AG09309 (cell line): ENCODE data around the gene PDLIM5.

DNA sequence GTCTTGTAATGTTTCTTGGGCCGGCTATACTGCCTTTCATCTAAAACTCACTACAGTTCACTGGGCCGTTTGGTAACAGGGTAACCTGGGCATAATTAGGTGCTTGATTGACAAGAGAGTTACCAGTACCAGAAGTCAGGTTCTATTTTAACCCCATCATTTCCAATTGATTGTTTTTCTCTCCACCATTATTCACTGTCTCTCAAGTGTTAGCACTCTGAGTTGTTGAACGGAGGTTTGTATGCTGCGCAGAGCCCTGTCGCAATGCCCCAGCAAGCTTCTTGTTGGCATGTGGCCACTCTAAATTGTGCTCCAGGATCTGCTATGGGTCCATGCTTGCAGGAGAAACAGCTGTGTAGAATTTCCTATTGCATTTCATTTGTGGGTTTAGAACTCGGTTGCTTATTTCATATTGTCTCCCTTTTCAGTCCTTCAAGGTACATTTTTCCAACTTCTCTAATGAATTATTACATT, 98.2 kb downstream of the KLHL8 start:
- RRBS = no CpG with 5 or more reads among the region's 6 CpGs

GRCh38 chr4:87523420-87523743, 5.8 kb downstream of the SPARCL1 start:
- RRBS = no CpG with 5 or more reads among the region's 4 CpGs

DNA sequence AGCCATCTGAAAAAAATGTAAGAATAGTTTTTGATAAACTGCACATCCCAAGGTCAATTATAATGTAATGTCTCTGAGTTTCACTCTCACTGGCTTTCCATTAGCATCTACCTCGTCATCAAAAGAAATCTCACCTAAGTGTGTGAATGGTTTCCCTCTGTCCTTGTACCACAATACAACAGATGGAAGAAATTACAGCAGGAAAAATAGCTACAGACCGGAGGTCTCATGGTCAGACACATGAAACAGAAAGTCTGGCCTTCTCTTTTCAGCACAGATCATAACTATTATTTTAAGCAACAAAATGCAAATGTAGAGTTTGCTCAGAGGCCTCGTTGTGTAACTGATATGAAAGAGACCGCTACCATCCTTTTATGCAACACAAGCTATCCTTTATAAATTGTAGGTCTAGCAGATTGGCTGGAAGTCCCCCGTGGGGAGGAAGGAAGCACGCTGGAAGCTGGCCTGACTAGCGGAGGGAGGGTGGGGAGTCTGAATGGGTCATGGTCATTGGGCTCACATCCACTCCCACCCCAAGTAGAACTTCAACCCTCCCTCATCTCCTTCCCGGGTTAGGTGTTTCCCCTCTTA, 27.6 kb downstream of the DMP1 start:
- RRBS = no CpG with 5 or more reads among the region's 8 CpGs

DNA sequence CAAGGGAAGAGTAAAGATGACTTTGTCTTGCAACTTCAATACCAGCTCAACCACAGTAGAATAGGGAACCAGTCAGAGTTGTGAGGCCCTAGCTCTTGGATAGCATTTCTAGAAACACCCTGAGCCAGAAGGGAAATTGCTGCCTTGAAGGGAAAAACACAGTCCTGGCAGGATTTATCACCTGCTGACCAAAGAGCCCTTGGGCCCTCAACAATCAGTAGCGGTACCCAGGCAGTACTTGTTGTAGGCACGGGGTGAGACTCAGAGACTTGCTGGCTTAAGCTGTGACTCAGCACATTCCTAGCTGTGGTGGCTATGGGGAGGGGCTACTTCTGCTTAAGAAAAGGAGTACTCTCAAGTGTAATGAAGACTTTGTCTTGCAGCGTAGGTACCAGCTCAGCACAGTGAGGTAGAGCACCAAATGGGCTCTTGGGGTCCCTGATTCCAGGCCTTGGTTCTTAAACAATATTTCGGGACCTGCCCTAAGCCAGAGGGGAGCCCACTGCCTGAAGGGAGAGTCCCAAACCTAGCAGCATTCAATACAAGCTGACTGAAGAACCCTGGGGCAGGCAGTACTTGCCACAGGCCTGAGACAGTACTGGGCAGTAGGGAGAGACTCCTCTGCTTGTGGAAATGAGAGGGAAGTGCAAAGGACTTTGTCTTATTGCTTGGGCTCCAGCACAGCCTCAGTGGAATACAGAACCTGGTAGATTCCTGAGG, 19.9 kb upstream of the ABCG2 start:
- RRBS = no CpG with 5 or more reads among the region's 4 CpGs

DNA sequence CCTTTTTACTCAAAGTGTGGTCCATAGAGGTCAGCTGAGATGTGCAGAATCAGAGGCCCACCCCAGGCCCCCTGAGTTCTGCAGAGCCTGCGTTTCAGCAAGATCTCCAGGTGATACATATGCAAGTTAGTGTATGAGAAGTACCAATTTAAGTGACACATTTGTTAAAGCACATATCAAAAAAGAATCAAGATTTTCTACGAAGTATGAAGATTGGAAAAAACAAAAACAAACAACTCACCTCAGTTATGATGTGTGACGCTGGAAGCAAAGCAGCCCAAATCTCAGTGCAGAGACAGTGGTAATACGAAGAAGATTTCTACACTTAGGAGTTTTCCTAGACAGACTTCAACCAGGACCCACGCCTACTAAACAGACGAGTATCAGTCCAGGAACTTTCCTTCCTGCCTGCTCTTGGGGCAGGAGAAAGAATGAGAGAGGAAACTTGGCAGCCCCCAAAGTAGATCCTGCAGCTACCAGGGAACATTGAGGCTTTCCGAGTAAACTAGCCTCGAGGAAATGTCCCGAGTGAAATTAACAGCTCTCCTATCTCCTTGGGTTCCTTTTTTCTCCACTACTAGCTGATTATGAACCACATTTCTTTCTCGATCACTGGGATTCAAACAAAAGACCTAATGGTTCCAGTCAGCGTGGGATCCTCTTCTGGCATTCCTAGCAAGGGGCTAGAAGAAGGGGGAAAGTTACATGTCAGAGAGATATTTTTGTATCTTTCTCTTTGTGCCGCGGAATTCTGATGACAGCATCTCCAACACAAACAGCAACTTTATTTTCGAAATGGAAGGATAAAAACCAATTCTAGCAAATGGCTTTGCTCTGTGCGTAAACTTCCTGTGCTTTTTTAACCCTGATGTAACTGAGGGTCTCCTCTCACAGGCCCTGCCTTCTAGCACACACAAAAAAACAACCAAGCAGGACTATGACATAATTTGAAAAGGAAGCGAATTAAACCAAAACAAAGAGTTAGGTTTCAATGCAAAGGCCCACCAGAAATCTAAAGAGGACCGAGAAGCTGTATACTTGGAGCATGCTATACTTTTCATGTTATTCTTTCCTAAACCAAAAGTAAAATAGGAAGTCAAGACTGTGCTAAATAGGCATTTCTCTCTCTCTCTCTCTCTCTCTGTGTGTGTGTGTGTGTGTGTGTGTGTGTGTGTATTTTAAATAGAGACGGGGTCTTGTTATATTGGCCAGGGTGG, 53.2 kb downstream of the PPM1K start:
- RRBS = no CpG with 5 or more reads among the region's 18 CpGs

GRCh38 chr4:88727542-88728289, 30.1 kb upstream of the NAP1L5 start:
- RRBS = no CpG with 5 or more reads among the region's 12 CpGs

DNA sequence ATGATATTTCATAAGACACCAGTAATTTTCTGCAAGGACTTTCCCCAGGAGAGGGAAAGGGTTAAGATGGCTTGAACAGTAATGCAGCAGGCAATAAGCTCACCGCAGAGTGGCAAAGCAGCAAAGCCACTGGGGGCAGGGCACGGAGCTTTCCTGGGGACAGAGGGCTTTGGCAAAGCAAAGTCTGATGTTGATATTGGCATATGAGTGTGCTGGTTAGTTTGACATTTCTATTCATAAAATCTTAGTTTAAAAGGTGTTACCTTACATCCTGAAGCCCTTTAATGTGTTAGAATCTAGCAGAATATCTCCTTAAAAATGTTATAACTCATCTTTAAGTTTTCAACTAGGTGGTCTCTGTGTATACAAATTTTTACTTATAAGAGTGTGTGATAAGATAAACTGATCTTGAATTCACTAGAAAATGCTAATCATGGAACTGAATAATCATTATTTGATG, 55.2 kb upstream of the NAP1L5 start:
- RRBS = no CpG with 5 or more reads among the region's 2 CpGs

DNA sequence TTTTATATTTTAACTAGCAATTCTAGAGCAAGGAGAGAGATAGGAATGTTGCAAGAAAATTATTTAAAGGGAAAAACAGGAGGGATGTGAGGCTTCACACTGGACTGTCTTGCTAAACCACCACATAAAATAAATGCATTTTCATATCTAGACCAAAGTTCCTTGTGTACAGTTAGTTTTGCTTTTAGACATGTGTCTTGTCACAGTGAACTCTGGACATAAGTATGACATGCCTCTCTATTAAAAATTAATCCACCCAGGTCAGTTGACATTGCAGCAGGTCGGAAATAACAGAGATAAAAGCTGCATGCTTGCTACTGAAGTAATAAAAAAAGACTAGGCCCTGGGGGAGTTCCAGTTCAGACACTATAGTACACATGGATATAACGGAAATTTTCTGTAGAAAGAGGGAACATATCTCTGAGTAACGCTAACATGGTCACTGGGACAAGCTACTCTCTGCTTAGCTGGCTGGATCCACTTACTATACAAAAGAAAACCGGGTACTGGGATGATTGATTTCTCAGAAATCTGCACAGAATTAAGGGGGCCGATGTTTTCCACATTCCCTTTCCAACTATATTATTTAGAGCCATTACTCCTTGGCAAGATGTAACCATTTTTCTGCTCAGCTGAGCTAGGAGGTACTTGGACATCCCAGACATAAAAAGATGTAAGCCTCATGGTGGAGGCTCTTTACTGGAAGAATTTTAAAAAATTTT, 56.5 kb upstream of the NAP1L5 start:
- RRBS = no CpG with 5 or more reads among the region's 5 CpGs

- RRBS = 82% methylated on average over 1 of the region's 7 CpGs
Observed at GRCh38 chr4:89157496-89158197, 46.3 kb downstream of the TIGD2 start.

GRCh38 chr4:89838051-89838607, 1.2 kb upstream of the SNCA start:
- RRBS = no CpG with 5 or more reads among the region's 9 CpGs

- RRBS = no CpG with 5 or more reads among the region's 9 CpGs
Observed at GRCh38 chr4:89889231-89889712, 5.4 kb upstream of the MMRN1 start.

DNA sequence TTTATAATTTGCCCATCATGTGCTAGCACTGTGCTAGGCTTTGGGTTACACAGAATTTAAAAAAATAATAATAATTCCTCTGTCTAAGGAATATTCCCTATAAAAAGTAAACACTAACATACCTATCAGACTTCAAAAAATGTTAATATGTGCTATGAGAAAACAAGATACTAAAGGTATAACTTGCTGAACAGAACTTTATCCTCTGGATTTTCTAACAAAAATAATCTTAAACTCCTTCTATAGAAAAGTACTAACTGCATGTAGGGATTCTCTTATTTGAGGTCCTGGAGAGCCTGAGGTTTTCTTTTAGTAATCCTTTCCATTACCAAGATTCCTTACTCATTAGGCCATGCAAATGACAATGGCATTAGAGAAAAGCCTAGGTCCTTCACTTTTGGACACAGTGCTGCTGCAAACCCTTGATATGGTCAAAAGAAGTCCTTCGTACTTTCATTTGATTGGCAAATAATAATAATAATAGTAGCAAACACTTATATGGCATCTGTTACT, 3.1 kb downstream of the MMRN1 start:
- RRBS = no CpG with 5 or more reads among the region's 1 CpG

- RRBS = no CpG with 5 or more reads among the region's 3 CpGs
Observed at GRCh38 chr4:91896520-91896719, 407.3 kb upstream of the GRID2 start.

DNA sequence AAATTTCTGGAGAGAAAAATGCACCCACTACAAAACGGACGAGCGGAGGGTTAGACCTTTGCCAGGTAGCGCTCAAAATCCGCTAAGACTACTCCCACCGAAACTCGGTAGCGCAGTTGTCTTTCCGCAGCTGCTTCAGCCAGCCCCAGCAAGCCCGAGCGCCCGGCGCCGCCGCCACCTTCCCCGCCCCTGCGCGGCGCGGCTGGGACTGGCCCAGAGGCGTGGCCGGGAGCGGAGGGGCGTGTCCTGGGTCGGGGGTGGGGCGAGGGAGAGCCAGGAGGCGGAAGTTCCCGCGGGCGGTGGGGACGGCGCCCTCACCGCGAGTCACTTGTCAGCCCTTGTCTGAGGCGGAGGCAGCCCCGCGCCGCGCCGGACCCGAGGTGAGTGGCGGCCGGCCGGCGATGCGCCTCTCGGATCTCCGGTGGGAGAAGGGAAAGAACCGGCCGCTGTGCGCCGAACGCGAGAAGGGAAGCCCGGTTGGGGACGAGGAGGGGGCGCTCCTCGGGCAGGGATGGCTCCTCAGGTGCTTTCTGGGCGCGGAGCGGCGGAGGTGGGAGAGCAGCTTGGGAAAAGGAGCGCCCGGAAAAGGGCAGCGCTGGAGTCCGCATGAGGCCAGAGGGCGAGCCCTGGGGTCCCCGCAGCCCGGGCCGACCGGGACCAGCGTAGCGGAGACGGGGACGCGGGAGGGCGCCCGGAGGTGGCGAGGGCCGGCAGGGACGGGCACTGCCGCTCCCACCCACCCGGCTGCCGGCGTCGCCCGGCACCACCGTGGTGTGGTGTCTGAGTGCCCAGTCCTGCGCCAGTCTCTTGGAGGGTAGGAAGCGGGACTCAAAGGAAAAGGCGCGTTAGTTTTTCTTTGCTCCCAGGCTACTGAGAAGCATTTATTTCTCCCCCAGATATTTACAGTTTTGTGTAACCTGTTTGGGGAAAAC, at the start of gene PDLIM5:
TSS of gene PDLIM5 (plus strand) at position 327 of the 932 bp plus-strand sequence.
- RRBS = 2% methylated on average over 29 of the region's 92 CpGs

DNA sequence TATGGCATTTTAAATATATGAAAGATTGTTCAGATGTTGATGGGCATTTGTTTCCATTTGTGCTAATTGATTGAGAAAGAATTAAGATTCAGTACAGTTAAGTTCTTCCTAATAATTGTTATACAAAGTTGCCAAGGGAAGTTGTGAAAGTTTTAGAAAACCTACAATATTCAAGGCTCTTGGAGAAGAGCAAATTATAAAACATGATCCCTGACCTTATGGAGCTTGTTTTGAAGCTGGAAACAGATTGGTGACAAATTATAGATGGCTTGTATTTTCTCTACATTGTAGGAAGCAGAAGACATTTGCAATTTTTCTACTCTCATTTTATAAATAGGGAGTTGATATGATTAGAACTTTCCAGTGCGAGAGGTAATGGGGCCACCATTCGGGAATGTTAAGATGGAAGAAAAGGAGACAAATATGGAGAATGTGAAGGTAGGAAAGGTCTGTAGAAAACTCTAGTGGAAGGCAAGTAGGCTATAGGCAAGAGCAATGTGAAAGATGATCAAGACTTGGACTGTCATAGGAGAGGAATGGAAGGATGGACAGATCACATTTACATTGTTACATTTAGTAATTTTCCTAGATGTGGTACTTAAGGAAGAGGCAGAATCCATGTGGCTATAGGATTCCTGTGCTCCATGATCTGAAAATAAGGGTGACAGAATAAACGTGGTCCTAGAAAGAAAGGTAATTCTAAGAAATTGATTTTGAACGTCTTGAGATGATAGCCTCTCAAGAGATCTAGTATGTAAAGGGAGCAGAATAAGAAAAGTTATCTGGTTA, 69.3 kb downstream of the PDLIM5 start:
- RRBS = no CpG with 5 or more reads among the region's 4 CpGs

- RRBS = no CpG with 5 or more reads among the region's 2 CpGs
Observed at GRCh38 chr4:94559562-94559977, 107.8 kb downstream of the PDLIM5 start.

- RRBS = no CpG with 5 or more reads among the region's 3 CpGs
Observed at GRCh38 chr4:94598146-94598606, 146.4 kb downstream of the PDLIM5 start.

GRCh38 chr4:95318517-95318967, 230.2 kb downstream of the UNC5C start:
- RRBS = no CpG with 5 or more reads among the region's 3 CpGs